ENCODE measurements around a stretch of chr3.

DNA sequence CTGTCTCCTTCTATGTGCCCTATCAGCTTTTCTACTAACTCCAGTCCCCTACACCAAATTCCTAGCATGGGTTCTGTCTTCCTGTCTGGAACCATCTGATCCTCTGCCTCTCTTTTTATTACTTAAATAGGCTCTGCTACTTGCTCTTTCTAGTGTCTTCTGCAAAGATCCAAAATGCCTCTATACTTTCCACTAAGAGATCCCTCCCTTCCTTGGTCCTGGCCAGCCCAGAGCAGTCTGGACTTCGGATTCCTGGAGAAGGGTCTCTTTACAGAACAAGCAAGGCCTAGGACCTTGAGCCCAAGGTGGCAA is 275.0 kb upstream of the CTNNB1 start:
- PRO-cap: no peak
- RAMPAGE, long total RNA, 4 experiments: no peak in any of the 4 experiments

DNA sequence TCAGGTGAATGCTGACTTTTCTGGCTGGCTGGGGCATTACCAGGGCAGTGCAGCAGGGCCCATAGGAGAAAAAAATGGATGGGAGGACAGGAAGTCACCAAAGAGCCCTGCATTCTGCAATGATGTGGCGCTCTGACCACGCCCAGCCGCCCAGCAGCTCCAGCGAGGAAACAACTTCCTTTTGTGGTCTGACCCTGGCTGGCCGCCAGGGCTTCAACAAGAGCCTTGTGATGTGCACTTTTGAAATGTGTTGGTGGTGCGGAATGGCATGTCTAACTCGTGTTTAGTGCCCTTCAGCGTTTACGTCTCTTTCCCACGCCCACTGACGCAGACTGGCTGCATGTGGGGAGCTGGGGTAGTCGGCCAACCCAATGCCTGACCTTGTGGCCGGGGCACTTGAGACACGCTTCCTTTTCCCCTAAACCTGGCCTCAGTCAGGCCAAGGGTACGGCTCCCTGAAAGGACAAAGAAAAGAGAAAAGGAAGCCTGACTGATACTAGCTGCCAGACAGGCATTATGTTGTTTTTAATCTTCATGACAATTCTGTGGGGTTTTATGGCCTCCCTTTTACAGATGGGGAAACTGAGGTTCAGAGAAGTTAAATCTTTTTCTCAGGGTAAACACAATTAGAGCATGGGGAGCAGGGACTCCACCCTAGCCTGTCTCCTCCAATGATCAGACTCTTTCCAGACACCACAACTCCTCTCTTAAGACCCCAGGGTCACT is 81.8 kb upstream of the CTNNB1 start:
- PRO-cap: no peak
- RAMPAGE, long total RNA, 4 experiments: no peak in any of the 4 experiments

DNA sequence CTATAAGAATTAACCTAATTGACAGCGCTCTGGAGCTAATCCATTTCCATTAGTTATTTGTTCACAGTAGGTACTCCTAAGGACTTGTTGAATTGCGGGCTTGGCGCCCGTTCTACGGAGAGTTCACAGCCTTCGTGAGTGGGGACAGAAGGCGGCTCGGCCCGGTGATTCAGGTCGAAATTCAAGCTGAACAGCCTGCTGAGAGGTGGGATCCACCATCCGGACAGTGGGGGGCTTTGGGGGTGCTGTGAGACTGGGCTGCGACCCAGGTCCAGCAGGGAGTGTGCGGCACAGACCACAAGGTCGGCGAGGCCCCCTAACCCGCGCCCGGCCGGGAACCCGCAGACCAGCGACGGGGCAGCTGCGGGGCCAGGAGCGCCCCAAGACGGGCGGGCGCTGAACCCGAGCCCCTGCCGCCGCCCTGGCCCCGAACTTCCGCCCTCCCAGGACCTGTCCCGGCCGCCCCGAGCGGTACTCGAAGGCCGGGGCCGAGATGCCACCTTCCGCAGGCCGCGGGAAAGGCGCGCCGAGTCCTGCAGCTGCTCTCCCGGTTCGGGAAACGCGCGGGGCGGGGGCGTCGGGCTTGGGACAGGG is 631 bp upstream of the CTNNB1 start:
- PRO-cap: no peak
- RAMPAGE, long total RNA, 4 experiments: no peak in any of the 4 experiments

GRCh38 chr3:41201699-41201967 is 2.3 kb downstream of the CTNNB1 start:
- PRO-cap: no peak
- RAMPAGE, long total RNA, 4 experiments: no peak in any of the 4 experiments

GRCh38 chr3:41225420-41226199 is 26.3 kb downstream of the CTNNB1 start:
- PRO-cap: no peak
- RAMPAGE, long total RNA, 4 experiments: no peak in any of the 4 experiments

- PRO-cap: no peak
- RAMPAGE, long total RNA, 4 experiments: no peak in any of the 4 experiments
Measured at GRCh38 chr3:41233435-41234063, 34.2 kb downstream of the CTNNB1 start.

DNA sequence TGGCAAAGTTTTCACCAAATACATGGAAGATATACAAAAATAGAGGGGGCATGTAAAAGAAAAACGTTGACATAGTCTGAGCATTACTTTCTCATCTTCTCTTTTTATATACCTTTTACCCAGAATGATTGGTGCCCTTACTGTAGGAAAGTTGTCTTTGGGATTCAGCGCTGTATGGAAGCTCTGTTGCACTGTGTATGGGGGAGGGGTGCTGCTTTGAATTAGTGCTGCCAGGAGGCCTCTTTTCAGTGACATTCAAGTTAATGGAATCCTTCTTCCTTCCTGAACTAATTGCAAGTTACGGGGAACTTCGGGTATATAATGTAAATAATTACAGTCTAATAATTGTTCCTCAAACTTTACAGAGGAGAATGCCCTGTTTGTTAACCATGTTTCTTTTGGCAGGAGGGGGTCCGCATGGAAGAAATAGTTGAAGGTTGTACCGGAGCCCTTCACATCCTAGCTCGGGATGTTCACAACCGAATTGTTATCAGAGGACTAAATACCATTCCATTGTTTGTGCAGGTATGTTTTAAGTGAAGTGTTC is 36.1 kb downstream of the CTNNB1 start:
- PRO-cap: no peak
- RAMPAGE, long total RNA, 4 experiments: no peak in any of the 4 experiments

DNA sequence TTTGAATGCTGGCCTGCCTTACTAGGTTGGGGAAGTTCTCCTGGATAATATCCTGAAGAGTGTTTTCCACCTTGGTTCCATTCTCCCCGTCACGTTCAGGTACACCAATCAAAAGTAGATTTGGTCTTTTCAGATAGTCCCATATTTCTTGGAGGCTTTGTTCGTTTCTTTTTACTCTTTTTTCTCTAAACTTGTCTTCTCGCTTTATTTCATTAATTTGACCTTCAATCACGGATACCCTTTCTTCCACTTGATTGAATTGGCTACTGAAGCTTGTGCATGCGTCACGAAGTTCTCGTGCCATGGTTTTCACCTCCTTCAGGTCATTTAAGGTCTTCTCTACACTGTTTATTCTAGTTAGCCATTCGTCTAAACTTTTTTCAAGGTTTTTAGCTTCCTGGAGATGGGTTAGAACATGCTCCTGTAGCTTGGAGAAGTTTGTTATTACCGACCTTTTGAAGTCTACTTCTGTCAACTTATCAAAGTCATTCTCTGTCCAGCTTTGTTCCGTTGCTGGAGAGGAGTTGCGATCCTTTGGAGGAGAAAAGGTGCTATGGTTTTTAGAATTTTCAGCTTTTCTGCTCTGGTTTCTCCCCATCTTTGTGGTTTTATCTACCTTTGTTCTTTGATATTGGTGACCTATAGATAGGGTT is 364.2 kb downstream of the CTNNB1 start:
- PRO-cap: no peak
- RAMPAGE, long total RNA, 4 experiments: no peak in any of the 4 experiments

GRCh38 chr3:41646694-41647354 is 315.1 kb downstream of the ULK4 start:
- PRO-cap: no peak
- RAMPAGE, long total RNA, 4 experiments: no peak in any of the 4 experiments

- PRO-cap: no peak
- RAMPAGE, long total RNA, 4 experiments: no peak in any of the 4 experiments
Measured at GRCh38 chr3:41693801-41694373, 268.0 kb downstream of the ULK4 start.

- PRO-cap: bidirectional peak, plus-strand start at chr3:42013653, minus-strand start at chr3:42013508; unidirectional peak, plus-strand start at chr3:42013915
- RAMPAGE, long total RNA, 4 experiments: no peak in any of the 4 experiments
Measured at GRCh38 chr3:42013308-42014157, 51.6 kb upstream of the ULK4 start.

DNA sequence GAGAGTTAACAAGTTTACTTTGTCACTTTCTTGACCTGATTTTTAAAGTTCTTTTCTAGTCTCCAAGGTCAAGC is 52.4 kb upstream of the ULK4 start:
- PRO-cap: no peak
- RAMPAGE, long total RNA, 4 experiments: no peak in any of the 4 experiments

- PRO-cap: no peak
- RAMPAGE, long total RNA, 4 experiments: no peak in any of the 4 experiments
Measured at GRCh38 chr3:42627084-42627809, 26.2 kb upstream of the ZBTB47 start.

- PRO-cap: no peak
- RAMPAGE, long total RNA, 4 experiments: no peak in any of the 4 experiments
Measured at GRCh38 chr3:42649975-42651152, 3.1 kb upstream of the ZBTB47 start.

- PRO-cap: no peak
- RAMPAGE, long total RNA, 4 experiments: no peak in any of the 4 experiments
Measured at GRCh38 chr3:42756303-42756821, 16.7 kb downstream of the CCDC13 start.

- PRO-cap: bidirectional peak, plus-strand start at chr3:42804046, minus-strand start at chr3:42804026
- RAMPAGE, long total RNA, 4 experiments: no peak in any of the 4 experiments
Measured at GRCh38 chr3:42802912-42804105, 981 bp downstream of the HIGD1A start.

DNA sequence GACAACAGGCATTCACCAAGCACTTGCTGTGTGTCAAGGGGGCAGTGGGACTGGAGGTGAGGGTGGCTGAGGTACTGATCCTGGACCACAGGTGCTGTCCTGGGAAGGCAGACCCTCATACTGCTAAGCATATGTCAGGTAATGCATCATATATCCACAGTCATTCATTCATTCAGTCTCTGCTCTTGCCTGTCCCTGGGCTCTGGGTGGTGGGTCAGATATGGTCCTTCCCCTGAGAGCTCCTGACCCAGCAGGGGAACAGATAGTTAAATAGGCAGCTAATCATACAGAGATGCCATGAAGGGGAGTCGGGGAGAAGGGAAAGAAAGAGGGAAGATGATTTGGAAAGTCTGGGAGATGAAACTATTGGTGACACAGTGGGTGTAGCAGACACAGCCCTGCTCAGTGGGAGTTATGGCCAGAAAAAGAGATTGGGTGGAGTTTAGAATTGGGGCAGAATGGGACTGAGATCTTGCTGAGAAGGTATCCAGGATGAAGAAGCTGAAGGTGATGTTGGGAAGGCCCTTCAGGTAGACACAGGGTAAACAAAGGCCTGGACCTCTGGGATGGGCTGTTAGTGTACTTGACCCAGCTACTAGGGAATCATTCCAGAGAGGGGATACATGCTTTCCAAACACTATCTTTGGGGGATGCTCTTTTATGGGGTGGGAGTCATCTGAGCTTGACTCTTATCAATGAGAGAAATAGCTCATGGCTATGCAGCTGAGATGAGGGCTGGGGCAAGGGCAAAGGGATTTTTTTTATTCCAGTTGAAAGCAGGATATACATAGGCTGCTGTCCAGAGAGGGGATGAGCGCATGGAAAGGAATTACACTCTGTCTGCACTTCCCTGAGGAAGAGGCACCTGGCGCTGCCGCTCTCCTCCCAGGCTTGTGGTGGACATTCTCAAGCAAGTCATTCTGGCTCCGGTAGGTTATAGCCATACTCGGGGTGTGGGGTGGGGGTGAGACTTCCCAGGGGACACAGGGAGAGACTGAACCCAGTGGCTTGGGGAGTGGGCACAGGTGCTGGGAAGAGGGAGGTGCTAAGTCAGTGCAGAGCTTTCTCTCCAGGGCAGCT is 24.8 kb downstream of the CYP8B1 start:
- PRO-cap: no peak
- RAMPAGE, long total RNA, 4 experiments: no peak in any of the 4 experiments

DNA sequence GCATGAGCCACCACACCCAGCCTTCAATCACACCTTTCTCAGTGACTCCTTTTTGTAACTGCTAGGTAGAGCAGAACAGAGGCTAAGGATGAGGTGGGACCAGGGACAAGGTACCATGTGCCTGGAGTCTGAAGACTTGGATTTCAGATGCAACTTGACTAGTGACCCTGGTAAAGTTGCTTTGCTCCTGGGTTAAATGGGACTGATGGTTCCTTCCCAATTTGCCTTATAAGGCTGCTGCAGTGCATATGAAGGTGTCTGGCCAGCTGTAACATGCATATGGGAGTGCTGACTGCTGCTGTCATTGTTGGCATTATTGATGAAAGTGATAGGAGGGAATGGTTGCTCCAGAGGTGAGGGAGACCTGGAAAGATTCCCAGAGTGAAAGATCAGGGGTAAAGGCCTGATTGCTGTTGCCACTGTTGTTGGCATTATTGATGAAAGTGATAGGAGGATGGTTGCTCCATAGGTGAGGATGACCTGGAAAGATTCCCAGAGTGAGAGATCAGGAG is 20.5 kb downstream of the CYP8B1 start:
- PRO-cap: no peak
- RAMPAGE, long total RNA, 4 experiments: no peak in any of the 4 experiments

GRCh38 chr3:42906816-42907106 is 819 bp downstream of the ZNF662 start:
- PRO-cap: no peak
- RAMPAGE, long total RNA, 4 experiments: start-site peak on the plus strand in 3 of 4 experiments, at chr3:42906837-42907066 at its widest, 24 to 70 reads per replicate

DNA sequence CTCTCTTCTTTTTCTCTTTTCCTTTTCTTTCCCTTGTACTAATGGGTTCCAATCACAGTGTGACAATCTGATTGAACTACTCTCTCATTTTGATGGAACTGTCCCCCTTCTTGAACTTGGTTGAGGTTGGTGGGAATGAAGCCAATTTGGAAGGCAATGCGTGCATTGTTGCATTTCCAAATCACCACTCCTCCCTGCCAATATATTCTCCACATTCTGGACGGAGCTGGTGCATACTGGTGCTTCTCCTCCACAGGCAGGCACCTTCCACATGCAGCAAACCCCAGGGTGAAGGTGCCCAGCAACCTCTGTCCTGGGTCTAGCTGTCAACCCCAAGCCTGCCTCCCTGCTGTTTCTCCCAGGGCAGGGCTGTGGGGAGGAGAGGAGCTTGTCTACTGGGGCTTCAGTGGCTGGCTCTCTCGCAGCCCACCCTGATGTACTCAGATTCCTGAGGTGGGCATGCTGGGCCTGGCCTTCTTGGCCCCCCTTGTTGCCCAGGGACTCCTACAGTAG is 20.0 kb downstream of the GASK1A start:
- PRO-cap: no peak
- RAMPAGE, long total RNA, 4 experiments: no peak in any of the 4 experiments